Hair follicular keratinocyte (primary cell): ENCODE measurements around the genes SMIM43, EXOSC9 and NUDT6.

GRCh38 chr4:119271173-119272180, 29.0 kb downstream of the C4orf3 start:
- RAMPAGE, long total RNA = no peak

DNA sequence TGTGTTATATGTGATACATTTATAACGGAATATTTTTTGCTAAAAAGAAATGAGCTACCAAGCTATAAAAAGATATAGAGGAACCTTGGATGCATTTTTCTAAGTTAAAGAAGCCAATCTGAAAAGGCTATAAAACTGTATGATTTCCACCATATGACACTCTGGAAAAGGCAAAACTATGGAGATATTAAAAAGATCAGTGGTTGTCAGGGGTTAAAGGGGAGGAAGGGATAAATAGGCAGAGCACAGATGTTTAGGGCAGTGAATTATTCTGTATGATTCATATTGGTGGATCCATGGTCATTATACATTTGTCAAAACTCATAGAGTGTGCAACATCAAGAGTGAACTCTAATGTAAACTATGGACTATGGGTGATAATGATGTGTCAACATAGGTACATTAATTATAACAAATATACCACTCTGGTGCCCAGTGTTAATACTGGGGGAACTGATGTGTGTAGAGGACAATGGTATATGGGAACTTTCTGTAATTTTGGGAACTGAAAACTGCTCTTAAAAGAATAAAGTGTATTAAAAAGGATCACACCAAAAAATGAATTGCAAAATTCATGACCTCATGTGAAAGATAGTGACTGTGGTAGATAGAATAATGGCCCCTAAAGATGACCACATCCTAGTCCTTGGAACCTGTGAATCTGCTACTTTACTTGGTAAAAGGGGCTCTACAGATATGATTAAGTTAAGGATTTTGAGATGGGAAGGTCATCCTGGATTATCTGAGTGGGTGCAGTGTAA, 146.6 kb downstream of the PDE5A start:
- RAMPAGE, long total RNA = no peak

DNA sequence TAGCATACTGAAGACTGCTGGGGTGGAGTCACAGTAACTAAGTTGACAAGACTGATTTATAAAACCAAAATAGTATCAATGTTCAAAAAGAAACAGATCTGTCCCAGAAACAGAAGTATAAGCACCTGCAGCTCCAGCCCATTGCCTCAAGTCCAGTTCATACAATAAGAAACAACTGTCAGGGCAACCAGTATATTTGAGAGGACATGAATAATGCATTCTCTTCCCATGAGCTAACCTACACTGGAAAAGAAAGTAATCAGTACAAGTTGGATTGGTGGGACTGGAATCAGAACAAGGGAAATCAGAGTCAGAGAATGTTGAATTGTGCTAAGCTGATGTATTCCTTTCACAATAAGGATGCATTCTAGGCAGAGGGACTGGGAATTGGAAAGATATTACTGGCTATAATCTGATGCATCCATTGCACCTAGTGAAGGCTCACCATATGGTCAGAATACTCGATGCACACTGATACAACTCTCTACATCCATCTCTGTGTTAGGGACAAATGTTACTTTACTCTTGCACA, 77.4 kb downstream of the PDE5A start:
- RAMPAGE, long total RNA = no peak

- RAMPAGE, long total RNA = no peak
Observed at GRCh38 chr4:119627052-119628270, 1.1 kb downstream of the PDE5A start.

GRCh38 chr4:121214068-121214329, 49.9 kb upstream of the TNIP3 start:
- RAMPAGE, long total RNA = no peak

- RAMPAGE, long total RNA = no peak
Observed at GRCh38 chr4:121764191-121765486, at the start of gene SMIM43. TSS of gene SMIM43 (minus strand) at chr4:121765164.

GRCh38 chr4:121800927-121801830, at the start of gene EXOSC9:
TSS of gene EXOSC9 (plus strand) at chr4:121801323.
- RAMPAGE, long total RNA = no peak

- RAMPAGE, long total RNA = no peak
Observed at GRCh38 chr4:121816813-121817199, 6.9 kb downstream of the CCNA2 start.

DNA sequence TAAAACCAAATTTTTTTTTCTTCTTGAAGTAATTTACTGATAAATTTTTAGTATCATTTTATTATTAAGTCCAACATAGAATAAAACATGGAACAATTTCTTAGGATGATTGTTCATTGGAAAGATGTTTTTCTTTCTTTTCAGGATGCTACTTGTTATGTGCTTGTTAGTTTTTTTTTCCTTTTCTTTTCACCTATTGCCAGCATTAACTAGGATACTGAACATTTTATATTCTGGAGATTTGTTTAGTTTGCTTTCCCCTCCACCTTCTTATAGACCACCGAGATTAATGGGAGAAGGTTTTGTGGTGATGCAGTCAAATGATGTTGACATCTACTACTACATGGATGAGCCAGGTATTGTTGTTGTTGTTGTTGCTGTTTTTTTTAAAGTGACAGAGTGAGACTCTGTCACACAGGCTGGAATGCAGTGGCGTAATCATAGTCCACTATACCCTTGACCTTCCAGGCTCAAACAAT, 37.6 kb downstream of the BLTP1 start:
- RAMPAGE, long total RNA = no peak

GRCh38 chr4:122307915-122308382, 70.9 kb upstream of the ADAD1 start:
- RAMPAGE, long total RNA = no peak

DNA sequence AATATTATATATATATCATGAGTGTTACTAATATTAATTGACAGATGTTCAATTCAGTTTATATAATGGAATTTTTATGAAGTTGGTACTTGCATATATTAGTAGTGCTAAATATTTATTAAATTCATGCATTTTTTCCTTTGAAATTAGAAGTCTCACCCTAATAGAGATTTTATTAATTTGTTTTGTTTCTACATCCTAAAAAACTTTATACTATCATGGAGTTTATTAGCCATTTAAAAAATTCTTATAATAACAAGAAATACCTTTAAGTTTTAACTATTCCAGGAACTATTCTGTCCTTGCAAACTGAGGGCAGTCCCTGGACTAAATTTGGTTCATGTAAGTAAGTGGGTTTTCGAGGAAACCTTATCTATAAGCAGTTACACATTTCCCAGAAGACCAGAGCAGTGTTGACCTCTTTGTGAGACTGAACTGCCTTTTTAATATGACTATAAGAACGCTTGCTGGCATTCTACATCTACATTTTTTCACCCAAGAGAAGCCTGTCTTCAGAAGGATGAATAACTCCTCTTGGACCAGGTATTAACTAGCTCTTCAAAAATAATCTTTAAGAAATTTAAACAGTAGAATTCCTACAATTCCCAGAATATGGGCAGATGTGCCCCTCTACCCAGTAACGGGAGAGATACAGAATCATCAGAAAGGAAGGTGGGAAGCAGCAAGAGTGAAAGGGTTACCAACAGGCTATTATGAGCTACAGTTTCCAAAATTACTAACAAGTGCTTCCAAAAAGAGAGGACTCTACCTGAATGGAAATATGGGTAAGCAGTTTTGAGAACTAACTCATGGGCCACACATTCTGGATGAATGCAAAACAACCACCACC, 17.1 kb downstream of the BBS12 start:
- RAMPAGE, long total RNA = no peak

- RAMPAGE, long total RNA = no peak
Observed at GRCh38 chr4:122798569-122798867, 28.1 kb upstream of the FGF2 start.

DNA sequence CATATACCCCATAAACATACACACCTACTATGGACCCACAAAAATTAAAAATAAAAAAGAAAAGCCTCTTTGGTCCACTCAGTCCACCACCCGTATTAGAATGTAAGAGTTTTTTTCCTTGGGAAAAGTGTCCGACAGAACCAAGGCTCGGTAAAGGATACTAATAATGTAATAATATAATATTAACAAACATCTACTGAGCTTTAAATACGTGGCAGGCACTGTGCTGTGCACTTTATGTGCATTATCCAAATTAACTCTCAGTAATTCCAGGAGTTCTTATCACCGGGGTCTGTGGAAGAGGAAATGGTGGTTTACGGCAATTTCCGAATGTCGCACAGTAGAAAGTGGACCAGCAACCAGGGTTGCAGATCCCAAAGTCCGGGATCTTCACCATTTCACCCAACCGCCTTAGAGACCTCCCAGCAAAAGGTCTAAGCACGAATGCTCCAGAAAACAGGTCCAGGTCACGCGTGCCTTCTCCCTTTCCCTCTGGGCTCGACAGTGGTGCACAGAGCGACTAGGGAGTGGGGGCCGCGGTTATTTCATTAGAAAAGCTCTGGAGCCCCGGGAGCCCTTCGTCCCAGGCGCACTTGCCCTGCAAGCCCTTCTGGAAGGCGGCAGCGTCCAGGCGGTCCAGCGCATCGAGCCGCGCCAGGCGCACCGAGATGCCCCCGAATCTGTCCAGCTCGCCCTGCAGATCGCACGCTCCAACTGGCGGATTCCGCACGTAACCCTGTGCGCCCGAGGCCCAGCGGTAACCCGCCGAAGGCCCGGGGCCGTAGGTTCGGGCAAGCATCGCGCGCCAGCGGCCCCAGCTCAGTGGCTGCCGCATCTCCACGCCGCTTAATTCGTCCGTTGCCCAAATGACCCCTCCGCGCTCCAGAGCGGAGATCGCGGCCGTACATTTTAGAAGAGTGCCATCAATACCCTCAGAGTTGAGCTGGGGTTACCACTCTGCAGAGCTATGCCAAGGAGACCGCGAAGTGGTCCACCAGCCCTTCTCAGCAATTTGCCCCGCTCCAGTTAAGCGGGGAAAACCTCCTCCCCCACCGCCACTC, at the start of gene NUDT6:
Gene NUDT6 (minus strand): TSS at position 860 of the 1,061 bp plus-strand sequence.
- RAMPAGE, long total RNA = start-site peak on the minus strand centred at position 849 of the sequence, 57 bp wide, 130 and 80 reads in 2 replicates

DNA sequence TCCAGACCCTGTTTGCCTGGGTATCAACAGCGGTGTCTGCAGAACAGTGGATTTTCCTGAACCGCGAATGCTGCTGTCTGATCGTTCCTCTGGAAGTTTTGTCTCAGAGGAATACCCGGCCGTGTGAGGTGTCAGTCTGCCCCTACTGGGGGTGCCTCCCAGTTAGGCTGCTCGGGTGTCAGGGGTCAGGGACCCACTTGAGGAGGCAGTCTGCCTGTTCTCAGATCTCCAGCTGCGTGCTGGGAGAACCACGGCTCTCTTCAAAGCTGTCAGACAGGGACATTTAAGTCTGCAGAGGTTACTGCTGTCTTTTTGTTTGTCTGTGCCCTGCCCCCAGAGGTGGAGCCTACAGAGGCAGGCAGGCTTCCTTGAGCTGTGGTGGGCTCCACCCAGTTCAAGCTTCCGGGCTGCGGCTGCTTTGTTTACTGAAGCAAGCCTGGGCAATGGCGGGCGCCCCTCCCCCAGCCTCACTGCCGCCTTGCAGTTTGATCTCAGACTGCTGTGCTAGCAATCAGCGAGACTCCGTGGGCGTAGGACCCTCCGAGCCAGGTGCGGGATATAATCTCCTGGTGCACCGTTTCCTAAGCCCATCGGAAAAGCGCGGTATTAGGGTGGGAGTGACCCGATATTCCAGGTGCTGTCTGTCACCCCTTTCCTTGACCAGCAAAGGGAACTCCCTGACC, 22.2 kb downstream of the SPATA5 start:
- RAMPAGE, long total RNA = no peak

GRCh38 chr4:123351632-123352274, 44.8 kb upstream of the SPRY1 start:
- RAMPAGE, long total RNA = no peak

- RAMPAGE, long total RNA = no peak
Observed at GRCh38 chr4:123398663-123399712, 2.4 kb downstream of the SPRY1 start.

DNA sequence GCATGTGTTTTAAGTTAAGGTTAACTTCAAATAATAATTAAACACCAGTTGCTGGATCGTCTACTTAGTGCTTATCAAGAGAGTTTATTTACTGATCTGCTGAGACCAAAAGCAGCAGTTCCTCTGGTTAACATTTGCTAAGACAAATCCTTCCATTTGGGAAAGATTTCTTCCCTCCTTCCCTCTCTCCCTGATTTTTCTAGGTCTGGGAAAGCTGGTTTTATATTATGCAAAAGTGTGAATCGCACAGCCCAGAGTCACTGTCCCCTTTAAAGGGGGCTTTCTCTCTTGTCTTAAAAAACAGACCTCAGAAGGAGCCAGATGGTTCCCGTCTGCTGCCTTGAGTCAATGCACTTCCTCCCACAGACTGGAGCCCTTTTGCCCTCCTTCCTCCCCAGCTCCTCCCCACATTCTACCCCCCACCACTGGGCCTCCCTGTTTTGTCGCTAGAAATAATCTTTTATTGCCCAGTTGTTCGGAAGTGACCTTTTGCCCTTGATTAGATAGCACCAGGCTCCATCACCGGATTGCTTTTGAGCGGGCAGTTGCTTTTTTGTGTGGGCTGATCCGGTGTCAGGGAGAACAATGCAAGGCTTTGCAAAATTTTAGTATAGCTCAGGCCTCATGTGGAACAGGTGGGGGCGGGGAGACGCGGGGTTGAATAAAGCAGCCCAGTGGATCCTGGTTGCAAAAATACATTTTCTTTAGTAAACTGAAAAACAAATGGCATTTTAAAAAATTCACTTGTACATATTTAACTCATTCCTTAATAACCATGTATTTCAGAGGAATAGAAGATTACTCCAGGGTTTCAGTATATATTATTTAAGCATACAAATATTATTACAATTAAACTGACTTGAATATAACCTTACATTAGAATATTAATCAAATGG, 47.7 kb downstream of the SPRY1 start:
- RAMPAGE, long total RNA = no peak

DNA sequence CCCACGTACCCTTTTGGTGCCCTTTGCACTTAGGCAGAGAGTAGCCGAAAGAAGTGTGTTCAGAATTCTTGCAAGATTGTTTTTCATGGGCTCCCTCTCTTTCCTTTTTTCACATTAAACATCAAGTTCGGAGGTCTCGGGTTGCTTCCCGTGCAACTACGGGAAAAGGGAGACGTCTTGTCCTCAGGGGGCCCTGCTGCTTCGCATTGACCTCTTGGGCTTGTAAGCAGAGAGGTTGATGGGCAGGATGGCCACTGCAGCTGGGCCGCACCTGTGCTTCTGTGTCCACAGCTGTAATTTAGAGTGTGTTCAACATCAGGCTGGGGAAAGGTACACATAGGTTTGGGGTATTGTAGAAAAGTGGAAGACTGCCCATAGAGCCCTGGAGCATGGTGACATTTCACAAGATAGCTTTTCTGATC, 109.7 kb downstream of the SPRY1 start:
- RAMPAGE, long total RNA = no peak

DNA sequence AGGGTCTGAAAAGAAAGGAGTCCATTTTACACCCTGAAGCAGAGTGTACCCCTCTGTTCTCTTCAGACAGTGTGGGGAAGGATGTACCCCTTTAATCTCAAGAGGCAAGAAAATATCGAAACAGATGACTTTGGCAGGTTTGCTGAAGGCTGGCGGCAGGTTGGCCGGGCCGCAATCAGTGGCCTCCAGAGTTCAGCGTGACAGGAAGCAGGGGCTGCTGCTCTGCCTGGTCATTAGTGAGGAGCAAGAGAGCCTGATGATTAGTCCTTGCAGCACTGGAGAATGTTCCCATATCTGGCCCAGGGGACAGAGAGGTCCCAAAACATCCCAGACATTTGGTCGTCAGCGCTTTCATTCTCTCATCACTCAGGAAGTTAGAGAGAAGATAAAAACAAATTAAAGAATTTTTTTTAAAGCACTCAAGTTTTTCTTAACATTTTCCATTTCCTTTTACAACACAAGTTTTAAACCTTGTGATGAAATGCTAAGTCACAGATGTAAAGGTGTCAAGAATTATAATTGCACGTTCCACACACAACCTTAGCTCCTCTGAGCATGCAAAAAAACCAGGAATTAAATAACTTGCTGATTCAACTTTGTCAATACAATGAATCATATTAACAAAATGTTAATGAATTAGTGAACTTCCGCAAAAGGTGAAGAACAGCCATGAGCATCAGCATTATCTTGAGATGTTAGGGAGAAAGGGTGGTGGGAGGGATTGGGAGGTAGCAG, 352.9 kb downstream of the SPRY1 start:
- RAMPAGE, long total RNA = no peak

GRCh38 chr4:123986466-123986812, 589.8 kb downstream of the SPRY1 start:
- RAMPAGE, long total RNA = no peak